ENCODE data around the genes MSANTD3 and OR13C2.

- RRBS: no CpG with 5 or more reads among the region's 5 CpGs
These were observed 89.0 kb downstream of the ERP44 start for GRCh38 chr9:100009648-100010259.

DNA sequence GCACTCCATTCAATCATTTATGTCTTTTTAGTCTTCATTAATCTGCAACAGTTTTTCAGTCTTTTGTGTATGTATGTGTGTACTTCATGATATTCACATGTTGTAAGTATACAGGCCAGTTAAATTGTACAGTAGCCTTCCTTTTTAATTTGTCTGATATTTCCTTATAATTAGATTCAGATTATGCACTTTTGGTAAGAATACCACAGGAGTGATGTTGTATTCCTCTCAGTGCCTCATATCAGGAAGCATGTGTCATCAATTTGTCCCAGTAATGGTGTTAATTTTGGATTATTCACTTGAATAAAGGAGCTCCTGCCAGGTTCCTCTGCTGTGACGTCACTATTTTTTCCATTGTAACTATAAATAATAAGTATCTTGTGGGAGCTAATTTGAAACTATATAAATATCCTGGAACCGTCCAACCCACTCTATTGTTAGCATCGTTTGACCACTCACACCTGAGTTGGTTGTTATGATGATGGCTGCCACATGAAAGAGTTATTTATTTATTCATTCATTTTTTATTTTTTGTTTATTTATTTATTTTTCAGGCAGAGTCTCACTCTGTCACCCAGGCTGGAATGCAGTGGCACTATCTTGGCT lies 107.8 kb downstream of the INVS start:
- RRBS: no CpG with 5 or more reads among the region's 3 CpGs

DNA sequence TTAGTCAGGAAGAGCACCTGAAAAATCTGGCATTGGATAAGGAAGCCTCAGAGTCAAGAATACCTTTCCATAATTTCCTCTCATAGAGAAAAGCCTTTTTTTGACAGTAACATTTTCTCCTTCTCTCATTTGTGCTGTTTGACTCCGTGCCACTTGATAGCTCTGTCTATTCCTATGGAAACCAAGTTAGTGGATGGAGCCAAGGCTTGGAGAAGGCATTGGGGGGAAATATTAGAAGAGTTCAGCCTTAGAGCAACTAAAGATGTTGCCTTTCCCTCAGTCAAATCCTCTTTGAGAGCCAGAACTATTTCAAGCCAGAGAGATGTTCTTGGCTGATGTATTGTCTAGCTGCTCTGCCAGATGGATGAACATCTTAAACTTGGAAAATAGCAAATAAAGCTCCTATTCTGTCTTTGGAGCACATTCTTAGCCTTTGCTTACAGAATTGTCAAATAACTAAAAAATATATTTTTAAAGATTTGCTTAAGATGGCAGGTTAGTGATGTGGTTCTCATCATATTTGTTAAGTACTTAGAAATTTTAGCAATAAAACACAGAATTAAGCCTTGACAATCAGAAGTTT lies 112.5 kb downstream of the INVS start:
- RRBS: no CpG with 5 or more reads among the region's 1 CpG

DNA sequence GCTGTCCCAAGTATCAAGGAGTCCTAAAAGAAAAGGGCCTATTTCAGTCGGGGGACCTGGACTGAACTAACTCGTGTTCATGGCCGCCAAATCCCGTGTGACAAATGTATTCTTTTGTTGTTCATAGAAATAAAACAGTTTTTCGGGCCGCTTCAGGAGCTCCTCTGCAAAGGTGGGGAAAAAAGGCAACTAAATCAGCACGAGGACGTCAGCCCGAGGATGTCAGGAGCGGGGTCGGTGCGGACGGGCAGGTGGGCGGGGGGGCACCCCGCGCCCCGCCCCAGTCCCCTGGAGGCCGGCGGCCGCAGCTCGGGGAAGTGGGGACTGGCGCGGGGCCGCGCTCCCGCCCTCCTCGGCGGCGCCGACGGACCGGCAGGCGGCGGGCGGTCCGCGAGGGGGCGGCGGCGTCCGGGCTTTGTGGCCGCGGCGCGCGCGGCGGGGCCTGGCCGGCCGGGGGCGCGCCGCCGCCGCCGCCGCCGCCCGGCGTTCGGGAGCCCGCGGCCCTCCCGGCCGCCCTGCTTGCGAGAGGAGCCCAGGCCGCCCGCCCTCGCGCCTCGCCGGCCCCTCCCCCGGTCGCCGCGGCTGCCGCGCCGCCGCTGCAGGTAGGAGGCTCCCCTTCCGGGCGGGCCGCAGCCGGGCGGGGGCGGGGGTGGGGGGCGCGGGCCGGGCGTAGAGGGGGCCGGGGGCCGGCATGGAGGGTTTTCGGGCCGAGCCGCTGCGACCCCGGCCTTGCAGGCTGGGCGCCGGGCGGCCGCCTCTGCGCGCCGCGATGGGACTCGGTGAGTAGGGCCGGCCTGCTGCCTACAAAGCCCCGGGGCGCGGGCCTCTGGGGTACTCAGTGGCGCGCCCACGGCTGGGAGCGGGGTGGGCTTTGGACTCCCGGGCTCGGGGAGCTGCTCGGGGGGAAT lies at the start of gene MSANTD3:
Gene MSANTD3 (plus strand): TSS at position 352 of the 908 bp plus-strand sequence.
- RRBS: under 1% methylated on average over 74 of the region's 117 CpGs

- RRBS: no CpG with 5 or more reads among the region's 1 CpG
These were observed 19.1 kb downstream of the MSANTD3 start for GRCh38 chr9:100446125-100446379.

DNA sequence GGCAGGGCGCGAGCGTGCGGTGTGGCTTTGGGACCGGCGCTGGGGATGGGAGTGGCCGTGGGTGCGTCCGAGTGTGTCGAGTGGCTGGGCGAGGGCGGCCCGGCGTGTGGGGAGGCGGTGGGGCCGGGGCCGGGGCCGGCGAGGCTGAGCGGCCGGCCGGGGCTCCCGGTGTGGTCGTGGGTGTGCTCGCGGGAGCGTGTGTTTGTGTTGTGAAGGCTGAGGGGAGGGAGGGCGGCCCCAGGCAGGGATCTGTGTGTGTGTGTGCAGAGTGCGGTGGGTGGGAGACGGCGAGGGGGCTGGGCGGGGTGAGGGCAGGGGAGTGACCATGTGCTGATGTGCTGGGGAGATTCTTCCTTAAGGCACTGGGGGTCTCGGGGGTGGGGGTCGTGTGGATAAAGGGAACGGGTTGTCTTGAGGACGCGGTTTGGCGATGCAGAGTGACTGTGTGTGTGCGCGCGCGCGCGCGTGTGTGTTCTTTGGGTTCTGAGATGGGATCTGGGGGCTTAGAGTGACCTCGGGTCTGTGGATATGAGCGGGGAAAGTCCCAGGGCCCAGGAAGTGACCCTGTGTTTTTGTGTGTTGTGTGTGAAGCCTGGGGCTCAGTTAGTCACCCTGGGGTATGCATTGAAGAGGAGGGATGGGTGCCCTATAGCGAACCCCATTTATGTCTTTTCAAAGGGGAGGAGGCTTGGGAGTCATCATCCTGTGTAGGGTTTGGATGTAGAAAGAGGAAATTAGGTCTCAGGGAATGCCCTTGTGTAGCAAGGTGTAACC lies 1.1 kb downstream of the TMEFF1 start:
- RRBS: 2% methylated on average over 13 of the region's 48 CpGs

GRCh38 chr9:101029938-101030286 lies 1.4 kb downstream of the PLPPR1 start:
- RRBS: no CpG with 5 or more reads among the region's 11 CpGs

DNA sequence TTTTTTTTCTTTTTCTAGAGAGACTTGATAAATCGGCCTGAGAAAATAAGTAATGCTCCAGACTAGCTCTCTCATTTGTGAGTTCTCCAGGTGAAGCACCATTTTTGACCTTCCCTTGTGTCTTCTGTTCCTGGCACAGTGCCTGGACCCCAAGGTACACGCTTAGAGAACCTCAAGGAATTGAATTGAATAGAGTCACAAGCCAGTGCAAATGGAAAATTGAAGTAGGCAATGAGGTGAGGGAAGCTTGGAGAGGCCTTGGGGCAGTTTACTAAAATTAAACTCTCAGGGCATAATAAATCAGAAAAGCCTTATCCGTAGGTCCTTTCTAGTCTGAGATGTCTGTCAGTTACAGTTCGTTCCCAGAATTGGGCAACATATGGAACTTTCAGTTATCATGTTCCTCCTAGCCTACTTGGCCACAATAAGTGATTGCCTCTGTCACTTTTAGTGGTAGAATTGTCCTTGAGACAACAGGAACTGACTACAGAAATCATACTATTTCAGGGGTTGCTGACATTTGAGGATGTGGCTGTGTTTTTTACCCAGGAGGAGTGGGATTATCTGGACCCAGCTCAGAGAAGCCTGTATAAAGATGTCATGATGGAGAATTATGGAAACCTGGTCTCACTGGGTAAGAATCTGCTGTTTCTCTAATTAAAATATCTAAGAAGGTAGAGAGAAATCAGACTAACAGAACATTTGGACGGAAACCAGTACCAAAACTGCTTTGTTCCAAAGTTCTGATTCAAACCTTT lies 905 bp downstream of the ZNF189 start:
- RRBS: no CpG with 5 or more reads among the region's 5 CpGs

GRCh38 chr9:101418360-101418995 lies 17.1 kb downstream of the ALDOB start:
- RRBS: no CpG with 5 or more reads among the region's 6 CpGs

DNA sequence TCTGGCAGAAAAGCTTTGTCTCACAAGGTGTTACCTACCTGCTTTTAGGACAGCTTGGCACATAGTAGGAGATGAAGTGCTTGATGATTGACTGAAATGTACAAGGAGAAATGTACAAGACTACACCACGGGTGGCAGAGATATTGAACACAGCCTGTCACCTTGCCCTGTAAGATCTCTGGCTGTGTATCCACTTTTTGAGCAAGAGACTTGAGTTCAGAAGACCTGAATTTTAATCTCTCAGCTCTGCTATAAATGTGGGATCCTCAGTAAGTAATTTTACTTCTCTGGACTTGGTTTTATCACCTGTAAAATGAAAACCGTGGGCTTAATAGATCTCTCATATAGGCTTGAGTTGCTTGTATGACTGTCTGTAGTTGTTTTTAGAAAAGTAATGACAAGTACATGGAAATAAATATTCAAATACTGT lies 15.6 kb downstream of the ALDOB start:
- RRBS: no CpG with 5 or more reads among the region's 2 CpGs

GRCh38 chr9:101421074-101422146 lies 14.2 kb downstream of the ALDOB start:
- RRBS: no CpG with 5 or more reads among the region's 8 CpGs

DNA sequence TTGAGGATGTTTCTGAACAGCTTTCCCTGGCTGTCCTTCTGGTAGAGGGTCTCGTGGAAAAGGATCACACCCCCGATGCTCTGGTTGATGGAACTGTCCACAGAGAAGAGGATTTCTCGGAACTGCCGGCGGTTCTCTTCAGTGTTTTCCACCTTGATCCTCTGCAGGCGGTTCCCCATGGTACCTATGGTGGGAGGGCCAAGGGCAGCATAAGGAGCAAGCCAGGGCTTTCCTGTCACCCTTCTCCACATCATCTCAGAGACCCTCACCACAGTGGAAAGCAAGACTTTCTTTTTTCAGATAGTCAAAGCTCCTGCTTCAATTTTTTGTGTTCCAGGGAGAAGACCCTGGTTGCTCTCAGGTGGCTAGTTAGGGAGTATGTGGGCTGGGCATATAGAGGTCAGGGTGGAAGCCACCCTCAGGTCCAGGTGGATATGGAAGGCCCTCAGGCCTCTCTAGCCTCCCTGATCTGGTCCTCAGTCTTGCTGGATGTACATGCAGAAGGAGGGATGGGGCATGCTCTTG lies 5.7 kb downstream of the ALDOB start:
- RRBS: no CpG with 5 or more reads among the region's 6 CpGs

GRCh38 chr9:101443936-101444310 lies 8.3 kb upstream of the ALDOB start:
- RRBS: no CpG with 5 or more reads among the region's 3 CpGs

- RRBS: no CpG with 5 or more reads among the region's 5 CpGs
These were observed 599 bp upstream of the PGAP4 start for GRCh38 chr9:101487540-101488003.

DNA sequence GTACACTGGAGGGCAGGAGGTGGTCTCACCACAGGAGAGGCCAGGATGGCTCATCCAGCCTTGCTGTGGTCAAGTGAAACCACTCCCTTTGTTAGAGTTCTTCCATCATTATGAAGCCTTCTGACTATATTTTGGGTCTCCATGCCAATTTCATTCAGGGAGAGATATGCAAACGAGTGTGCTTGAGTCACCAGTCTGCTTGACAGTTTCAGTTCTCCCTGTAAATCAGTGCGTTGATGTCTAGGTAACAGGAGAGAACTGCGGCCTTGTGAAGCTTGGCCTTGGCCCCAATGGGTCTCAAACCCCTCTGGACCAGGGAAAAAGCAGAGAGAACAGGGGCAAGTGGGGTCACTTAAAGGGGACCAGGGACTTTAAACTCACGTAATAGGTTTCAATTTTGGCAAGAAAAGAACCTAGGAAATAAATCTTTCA lies 16.3 kb downstream of the PPP3R2 start:
- RRBS: no CpG with 5 or more reads among the region's 4 CpGs

DNA sequence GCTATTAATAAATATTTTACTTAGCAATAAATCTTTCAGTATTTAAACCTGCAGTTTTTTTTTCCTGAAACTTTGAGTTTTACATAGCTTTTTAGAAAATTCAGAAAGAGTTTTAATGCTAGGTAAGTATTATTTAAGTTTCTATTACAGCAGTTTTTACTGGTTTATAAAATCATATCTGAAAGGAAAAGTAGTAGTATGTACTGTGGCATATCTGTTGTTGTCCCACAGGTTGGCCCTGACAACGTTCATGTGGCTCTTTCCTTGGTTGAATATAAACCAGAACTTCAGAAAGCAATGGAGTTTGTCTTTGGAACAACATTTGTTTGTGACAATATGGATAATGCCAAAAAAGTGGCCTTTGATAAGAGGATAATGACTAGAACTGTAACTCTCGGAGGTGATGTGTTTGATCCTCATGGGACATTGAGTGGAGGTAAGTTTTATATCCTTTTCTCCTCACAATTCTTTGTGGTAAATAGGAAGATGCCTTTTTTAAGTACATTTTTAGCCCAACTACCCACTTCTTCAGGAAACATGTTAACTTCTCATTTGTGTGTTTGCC lies 23.9 kb downstream of the SMC2 start:
- RRBS: no CpG with 5 or more reads among the region's 2 CpGs

DNA sequence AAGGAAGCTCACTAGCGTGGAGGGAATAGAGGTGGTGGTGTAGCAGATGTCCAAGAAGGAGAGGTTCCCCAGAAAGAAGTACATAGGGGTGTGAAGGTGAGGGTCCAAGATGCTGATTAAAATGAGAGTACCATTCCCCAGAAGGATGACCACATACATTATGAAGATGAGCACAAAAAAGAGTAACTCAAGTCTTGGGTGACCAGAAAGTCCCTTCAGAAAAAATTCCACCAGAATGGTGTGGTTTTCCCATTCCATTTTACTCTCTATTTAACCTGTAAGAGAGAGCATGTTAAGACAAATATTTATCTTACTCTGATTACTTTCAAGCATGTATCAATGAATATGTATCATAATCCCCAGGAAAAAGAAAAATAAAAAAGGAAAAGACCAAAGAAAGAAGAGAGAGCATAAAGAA lies at the start of gene OR13C2:
Gene OR13C2 (minus strand): TSS at position 258 of the 418 bp plus-strand sequence.
- RRBS: no CpG with 5 or more reads among the region's 1 CpG

DNA sequence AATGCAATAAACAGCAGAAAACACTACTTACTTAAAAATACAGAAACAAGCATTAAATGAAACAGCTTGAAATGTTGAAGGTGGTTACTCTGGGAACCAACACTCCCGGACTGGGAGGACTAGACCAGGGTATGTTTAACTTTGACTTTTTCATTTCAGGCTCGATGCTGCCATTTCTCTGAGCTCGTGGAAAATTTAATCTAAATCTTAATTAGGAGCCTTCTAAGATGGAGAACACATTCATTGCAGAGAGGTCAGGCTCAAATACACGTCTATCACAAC lies 497 bp upstream of the NIPSNAP3A start:
- RRBS: no CpG with 5 or more reads among the region's 4 CpGs

DNA sequence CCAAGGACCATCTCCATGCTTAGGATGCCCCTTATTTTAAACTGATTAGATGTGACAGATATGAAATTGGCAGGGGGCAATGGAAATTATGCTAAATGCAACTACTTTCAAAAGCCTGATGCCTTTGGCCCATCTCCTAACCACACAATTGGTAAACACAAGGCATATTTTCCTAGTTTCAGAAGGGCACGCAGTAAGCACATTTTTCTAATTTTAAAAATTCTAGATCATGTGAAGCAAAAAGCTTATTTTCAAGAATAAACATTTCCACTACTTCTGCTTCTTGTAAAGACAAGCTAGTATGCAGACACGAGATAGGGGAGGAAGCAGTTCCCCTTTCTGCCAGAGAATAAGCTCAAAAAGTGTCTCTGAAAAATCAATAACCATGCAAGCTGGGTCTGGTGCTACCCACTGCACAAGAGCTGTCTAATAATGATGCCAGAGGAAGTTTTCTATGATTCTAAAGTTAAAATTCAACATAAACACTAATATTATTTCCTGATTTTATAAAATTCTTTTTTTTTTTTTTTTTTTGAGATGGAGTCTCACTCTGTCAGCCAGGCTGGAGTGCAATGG lies 67.6 kb downstream of the ABCA1 start:
- RRBS: no CpG with 5 or more reads among the region's 2 CpGs

GRCh38 chr9:104898274-104899306 lies 29.4 kb downstream of the ABCA1 start:
- RRBS: no CpG with 5 or more reads among the region's 13 CpGs

Measured in zone of skin (tissue), 1 donor.